Foreskin fibroblast (primary cell): ENCODE measurements around a stretch of chr14.

GRCh38 chr14:64122962-64123658 is 171.1 kb downstream of the ESR2 start:
- RRBS = no CpG with 5 or more reads among the region's 14 CpGs

GRCh38 chr14:64338862-64339243 is 44.7 kb upstream of the ESR2 start:
- RRBS = 2% methylated on average over 3 of the region's 26 CpGs

- RRBS = no CpG with 5 or more reads among the region's 4 CpGs
Observed at GRCh38 chr14:64405101-64405709, 17.1 kb downstream of the MTHFD1 start.

GRCh38 chr14:64431433-64431887 is 33.8 kb upstream of the AKAP5 start:
- RRBS = no CpG with 5 or more reads among the region's 5 CpGs

- RRBS = no CpG with 5 or more reads among the region's 2 CpGs
Observed at GRCh38 chr14:64584113-64584477, 34.3 kb downstream of the PPP1R36 start.

- RRBS = no CpG with 5 or more reads among the region's 11 CpGs
Observed at GRCh38 chr14:64625383-64625992, 75.7 kb downstream of the PPP1R36 start.

GRCh38 chr14:64688685-64689364 is 15.4 kb upstream of the PLEKHG3 start:
- RRBS = no CpG with 5 or more reads among the region's 11 CpGs

GRCh38 chr14:64705348-64705814 is 1.2 kb downstream of the PLEKHG3 start:
- RRBS = 7% methylated on average over 6 of the region's 18 CpGs

DNA sequence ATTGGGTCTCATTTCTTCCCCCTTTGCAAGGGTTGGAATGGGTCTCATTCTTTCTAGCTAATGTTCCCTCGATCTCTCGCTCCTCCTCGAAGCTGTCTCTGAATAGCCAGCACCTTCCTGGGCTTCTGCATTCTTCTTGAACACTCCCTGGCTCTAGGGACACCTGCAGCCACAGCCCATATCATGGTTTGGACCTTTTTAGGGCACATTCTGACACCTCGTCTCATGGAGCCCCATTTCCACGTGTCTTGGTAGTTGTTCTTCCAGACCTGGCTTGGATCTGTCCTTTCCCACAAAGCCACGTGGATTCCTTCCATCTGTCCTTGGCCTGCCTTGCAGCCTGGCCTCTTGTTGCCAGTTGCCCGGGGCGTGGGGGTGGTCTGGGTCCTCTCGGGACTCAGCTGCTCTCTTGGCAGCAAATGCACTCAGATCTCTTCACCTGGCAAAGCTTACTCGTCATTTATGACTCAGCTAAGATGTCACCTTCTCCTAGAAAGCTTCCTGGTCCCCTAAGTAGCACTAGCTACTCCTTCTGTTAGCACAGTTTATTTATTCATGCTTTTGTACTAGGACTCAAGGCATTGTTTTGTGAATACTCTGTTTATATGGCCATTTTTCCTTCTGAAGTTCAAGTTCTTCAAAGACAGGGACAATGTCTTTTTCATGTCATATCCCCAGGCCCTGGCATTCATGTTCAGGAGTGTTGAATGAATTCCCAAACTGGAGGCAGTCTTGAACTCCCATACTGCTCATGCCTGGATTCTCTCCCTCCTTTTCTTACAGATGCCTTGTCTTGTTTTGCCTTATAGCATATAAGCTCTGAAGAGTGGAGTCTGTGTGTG is 13.6 kb downstream of the PLEKHG3 start:
- RRBS = no CpG with 5 or more reads among the region's 10 CpGs

GRCh38 chr14:64730441-64731346 is 26.5 kb downstream of the PLEKHG3 start:
- RRBS = no CpG with 5 or more reads among the region's 18 CpGs

GRCh38 chr14:64812221-64812714 is 67.4 kb downstream of the SPTB start:
- RRBS = no CpG with 5 or more reads among the region's 11 CpGs

GRCh38 chr14:64947458-64948254 is 5.1 kb upstream of the GPX2 start:
- RRBS = no CpG with 5 or more reads among the region's 22 CpGs

DNA sequence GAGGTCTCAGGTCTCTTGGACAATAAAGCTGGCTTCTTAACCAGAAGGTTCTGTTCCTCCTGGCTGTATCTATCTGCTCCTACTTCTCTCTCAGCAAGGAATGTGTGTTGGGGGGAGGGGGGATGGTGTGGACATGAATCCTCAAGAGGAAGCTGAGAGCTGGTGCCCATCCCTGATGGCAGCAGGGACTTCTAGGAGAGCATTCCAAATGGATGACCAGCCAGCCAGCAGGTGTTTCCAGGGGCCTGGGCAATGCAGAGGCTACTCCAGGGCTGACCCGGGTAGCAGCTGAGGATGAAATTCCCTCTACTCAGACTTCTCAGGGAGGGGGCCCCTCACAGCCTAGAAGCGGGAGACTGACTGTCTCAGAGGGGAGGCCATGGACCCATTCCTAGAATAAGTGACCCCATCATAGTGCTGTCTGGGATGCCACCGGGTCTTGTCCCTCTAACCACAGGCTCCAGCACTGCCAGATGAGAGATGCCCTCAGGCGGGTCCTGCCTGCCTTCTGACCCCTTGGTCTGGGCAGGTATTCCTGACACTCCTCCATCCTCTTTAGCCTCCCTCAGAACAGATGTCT is 1.3 kb downstream of the RAB15 start:
- RRBS = no CpG with 5 or more reads among the region's 4 CpGs

- RRBS = no CpG with 5 or more reads among the region's 18 CpGs
Observed at GRCh38 chr14:65054369-65054978, 47.8 kb downstream of the MAX start.

- RRBS = no CpG with 5 or more reads among the region's 1 CpG
Observed at GRCh38 chr14:65074784-65075119, 27.6 kb downstream of the MAX start.

GRCh38 chr14:65206500-65207492 is 104.5 kb upstream of the MAX start:
- RRBS = no CpG with 5 or more reads among the region's 11 CpGs

DNA sequence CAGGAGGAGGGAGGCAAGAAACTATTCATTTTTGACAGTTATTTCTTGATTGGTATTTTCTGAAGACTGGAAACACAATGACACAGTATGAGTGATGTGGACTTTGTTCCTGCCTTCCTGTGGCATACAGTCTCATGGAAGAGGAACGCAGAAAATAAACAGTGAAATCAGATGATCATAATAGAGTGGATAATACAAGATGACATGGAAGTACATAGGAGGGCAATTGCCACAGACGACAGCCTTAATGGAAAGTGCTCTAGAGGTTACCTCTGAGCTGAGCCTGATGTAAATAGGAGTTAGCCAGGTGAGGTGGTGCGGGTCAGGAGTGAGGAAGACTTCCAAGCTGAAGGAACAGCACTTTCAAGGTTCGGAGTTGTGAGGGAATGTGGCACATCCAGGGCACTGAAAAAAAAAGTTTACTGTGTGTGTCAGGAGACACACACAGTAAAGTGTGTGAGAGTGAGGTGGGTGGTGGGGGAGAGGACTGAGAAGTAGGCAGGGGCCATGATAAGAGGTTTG is 140.5 kb upstream of the MAX start:
- RRBS = no CpG with 5 or more reads among the region's 4 CpGs

DNA sequence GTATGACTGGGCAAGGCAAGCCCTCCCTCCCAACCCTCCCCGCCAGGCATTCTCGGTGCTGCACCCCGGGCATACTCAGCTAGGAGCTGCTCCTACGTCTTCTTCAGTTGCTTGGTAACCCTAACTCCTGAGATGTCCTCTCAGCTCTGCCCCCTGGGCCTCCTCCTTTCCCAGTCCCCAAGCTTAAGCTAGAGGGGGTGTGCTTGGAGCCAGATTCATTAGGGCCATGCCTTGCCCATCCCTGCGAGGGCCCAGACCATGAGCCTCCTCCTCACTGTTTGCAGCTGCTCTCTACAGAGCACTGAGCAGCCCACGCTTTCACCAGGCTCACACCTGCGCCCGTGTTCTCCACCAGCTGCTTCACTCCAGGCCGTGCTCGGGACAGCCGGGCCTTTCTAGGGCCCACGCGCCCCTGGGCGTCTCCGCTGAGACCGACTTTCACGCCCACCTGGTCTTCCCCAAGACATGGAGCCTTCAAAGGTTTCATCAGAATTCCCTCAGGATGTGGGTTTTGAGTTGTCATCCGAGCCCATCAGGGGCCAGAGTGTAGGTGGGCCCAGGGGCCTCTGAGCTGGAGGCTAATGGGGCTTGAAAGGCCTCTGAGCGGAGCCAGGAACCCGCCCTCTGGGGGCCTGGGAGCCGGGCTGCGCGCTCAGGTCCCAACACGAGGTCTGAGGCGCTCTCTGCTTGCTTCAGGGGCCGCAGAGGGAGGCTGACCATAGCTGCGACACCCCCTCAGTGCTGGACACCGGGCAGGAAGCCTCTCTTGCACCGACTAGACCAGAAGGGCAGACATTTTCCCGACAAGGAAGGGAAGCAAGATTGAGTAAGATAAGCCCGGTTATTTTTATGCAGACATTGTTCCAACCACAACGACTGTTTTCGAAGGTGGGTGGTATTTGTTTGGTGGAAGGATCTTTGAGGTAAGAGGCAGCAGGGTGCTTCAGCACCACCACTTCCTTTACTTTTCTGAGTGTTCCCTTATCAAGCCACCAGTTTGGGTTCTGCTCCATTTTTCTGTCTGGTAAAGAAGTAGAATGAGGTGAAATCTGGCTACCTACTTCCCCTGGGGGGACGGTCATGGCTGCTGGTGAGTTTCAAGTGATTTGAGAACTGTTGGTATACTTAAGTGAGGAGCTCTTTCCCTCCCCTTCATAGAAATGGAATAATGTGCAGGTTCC is 125.1 kb upstream of the FUT8 start:
- RRBS = 85% methylated on average over 8 of the region's 34 CpGs

GRCh38 chr14:65297608-65298148 is 114.9 kb upstream of the FUT8 start:
- RRBS = no CpG with 5 or more reads among the region's 6 CpGs

DNA sequence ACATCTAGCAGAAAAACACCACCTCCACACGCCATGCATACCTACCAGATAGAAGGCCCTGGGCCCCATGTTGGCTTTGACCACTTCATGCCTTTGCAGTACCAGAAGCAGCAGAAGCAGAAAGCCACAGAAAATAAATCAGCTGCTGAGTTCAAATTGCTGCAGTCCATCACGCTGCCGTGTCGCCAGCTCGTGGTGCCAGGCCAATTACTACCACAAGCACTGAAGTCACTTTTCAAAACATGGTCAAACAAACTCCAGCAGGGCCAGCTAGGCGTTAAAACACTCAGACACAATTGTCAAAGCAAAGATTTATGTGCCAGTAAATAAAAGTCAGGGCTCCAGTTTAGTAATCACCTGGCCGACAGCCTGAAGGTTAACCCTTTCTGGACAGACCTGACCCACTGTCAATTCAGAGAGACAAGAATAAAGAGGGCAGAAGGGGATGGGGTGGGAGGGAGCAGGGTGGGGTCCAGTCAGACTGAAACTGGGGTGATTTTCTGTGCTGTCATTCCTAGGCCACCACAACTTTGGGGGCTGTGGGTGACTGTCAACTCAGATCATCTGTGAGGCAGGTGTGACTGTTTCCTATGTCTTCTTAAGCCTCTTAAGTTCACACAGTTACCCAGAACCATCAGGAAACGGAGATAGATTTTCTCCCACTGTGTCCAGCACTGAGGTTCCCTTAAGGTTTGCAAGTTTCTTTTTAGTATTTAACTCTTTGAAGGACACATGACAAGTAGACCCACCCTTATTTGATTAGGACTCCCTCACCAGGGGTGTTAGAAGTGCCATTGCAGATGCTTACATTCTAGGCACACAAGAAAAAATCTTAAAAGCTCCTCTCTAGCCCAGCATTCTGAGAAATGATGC is 109.8 kb upstream of the FUT8 start:
- RRBS = no CpG with 5 or more reads among the region's 8 CpGs